Temporal lobe (tissue), 2 donors: ENCODE results near the gene RPL37.

DNA sequence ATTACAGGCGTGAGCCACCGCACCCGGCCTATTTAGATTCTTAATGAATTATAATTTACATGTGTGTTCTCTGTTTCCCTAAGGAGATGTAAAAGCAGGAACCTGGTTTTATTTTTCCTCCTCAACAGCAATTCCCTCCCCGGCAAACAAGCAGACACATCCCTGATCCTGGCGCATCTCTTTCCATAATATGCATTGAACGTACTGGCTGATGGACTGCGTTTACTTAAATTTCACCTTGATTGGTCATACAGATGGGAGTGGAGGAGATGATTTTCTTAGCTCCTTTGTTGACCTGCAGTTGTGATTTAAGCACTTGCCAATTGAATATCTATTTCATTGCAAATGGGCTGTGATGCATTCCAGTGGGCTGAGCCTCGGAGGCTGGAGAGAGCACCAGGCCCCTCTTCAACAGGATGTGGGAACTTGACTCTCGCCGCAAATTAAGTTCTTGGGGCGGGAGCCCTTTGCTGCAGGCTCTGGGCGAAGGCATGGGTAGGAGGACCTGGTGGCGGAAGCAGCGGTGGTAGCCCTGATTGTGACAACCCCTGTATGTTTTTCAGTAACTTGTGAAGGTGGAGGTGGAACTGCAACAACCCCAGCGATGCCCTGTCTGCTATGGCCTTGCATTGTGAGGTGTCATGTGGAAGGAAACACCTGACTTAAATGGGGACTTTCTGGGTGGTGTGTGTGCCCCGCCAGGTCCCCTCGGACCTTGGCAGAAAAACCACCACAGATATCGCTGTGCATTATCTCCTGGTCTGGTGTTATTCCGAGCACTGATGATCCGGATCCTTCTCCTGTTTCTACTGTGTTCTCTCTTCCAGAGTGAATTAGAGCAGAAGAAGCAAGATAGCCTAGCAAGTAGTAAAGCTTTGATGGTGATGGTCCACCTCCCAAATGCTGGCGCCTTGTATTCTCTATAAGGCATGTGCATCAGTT is 9.5 kb downstream of the FYB1 start:
- RAMPAGE, long total RNA = no peak

DNA sequence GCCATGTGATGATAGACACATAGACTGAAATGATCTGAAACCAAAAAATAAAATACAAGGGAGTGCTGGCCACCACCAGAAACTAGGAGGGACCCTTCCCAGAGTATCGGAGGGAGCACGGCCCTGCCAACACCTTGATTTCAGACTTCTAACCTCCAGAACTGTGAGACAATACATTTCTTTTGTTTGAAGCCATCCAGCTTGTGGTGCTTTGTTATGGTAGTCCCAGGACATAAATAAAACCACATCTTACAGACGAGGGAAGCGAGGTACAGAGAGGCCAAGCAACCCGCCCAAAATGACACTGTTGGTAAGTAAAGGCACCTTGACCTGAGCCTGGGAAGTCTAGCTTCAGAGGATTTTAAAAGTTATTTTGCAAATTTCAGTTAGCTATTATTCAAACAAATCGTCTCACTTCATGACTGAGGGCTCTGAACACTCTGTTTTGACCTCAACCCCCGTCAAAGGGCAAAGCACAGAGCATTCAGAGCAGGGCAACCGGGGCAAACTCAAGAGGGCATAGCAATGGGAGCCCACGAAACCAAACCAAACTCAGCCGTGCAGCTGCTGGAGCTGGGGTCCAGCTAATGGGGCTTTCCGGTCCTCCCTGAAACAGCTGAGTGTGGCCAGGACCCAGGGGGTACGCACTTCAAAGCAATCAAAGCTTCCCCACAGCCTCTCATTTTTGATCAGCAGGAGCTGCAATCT is 1.8 kb downstream of the C9 start:
- RAMPAGE, long total RNA = no peak

- RAMPAGE, long total RNA = no peak
These were observed 29.9 kb downstream of the DAB2 start for GRCh38 chr5:39394762-39395344.

- RAMPAGE, long total RNA = no peak
These were observed 9.7 kb downstream of the DAB2 start for GRCh38 chr5:39415021-39415546.

- RAMPAGE, long total RNA = no peak
These were observed 118.5 kb upstream of the DAB2 start for GRCh38 chr5:39543176-39543831.

DNA sequence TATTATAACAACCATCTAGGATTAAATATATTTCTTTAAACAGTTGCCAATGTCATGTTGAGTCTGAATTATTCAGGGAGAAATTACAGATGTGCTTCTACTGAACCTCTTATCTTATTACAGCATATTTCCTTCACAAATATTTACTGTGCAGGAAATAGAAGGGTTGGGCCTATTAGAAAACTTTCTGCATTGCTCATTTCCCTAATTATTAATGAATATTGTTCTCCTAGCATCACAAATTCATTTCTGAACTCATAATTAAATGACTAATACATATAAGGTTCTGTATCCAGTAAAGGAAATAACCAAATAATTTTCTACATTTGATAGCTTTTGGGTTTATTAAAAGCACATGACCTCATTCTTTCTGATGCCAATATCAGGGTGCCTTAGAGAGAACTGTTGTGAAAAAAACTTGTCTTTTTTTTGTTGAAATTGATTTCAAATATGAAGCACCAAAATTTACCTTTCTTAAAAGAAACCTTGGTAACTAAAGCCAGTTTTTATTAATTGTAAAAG is 476.8 kb upstream of the PTGER4 start:
- RAMPAGE, long total RNA = no peak

GRCh38 chr5:40386340-40386815 is 293.3 kb upstream of the PTGER4 start:
- RAMPAGE, long total RNA = no peak

DNA sequence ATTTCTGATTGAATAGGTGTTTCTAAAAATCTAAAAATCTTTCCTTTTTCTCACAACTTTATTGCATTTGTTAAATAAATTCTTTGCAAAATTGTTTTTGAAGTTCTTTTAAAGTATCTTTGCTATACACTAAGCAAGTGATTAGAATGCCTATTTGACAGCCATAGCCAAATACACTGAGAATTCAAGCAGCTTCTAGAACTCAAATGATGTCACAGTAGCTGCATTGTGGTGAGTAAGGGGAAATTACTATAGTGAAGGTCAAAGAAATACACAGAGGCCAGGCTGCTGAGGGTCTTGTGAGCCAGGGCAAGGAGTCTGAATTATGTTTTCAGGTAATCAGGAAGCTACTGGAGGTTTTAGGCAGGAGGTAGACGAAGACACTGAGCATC is 291.0 kb upstream of the PTGER4 start:
- RAMPAGE, long total RNA = no peak

DNA sequence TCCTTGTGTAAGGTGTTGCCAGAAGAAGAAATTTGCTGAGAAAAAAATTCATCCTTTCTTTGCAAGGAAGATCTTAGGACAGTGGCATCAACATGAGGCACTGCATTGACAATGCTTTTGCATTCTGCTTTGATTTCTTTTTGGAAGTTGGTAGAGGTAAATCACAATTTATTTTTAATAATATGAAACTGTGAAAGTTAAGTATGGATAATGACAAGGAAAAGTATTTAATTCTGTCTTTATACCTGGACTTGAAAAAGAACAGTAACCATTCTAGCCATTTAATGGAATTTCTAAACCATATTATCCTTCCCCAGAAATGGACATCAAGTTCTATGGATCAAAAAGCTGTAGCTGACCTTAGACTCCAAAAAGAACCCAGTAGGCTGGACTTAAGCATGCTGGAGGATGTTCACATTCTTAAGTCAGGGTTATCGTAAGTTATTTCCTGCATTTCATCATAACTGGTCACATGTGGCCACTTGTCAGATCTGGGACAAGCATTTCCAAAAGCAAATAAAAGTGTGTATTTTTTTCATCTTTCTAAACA is 274.7 kb upstream of the PTGER4 start:
- RAMPAGE, long total RNA = no peak

- RAMPAGE, long total RNA = no peak
These were observed 268.6 kb upstream of the PTGER4 start for GRCh38 chr5:40410992-40411657.

GRCh38 chr5:40566190-40566596 is 113.5 kb upstream of the PTGER4 start:
- RAMPAGE, long total RNA = no peak

GRCh38 chr5:40584223-40584600 is 95.5 kb upstream of the PTGER4 start:
- RAMPAGE, long total RNA = no peak

- RAMPAGE, long total RNA = no peak
These were observed 7.4 kb upstream of the PTGER4 start for GRCh38 chr5:40672203-40672853.

- RAMPAGE, long total RNA = no peak
These were observed 1.9 kb downstream of the PTGER4 start for GRCh38 chr5:40681244-40682304.

DNA sequence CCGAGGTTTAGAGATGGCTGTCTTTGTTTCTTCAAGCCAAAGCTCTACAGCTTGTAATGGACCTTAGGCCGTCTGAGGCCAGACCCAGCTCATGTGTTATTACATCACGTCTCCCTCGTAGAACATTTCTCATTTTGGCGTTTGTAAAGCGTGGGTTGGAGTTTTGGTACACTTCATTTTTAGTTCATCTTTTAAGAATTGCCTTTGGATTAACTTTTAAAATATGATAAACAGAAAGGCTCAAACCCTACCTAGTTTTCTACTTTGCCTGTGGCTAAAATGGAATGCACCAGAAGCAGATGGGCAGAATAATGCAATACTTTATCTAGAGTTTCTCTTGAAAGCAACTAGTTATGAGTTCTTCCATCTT is 3.0 kb downstream of the PTGER4 start:
- RAMPAGE, long total RNA = no peak

DNA sequence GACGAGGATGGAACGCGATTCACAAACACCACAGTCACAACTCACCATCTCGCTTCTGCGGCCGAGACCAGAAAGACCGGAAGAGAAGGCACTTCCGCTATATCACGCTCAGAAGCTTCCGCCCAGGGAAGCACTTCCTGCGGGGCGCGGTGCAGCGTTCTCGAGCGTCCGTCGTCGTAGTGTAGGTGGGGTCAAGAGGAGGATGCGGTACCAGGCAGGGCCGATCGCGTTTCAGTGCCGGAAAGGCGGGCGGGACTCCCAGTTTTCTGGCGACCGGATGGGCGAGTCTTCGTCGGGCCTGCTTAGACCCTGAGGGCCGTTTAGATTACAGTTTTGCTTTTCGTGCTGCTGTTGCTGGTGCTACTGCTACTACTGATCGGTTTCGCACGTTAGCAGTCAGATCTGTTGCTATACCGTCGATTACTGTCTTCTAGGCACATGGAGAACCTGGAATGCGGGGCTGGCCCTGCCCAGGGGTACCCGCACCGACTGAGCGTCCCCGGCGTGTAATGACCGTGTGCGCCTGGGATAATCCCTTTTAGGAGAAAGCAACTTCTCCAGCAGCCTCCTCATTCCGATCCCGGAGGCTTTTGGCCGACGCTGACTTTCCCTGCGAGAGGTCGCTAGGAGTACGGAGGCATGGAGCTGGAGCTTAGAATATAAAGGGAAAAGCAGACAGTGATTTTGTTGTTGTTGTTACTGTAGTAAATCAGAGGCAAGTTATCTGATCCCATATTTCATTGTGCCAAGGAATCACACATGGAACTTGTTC is at the start of gene RPL37:
Gene RPL37, minus strand, starts transcription at position 85 of the 772 bp plus-strand sequence.
- RAMPAGE, long total RNA = start-site peak on the minus strand centred at position 71 of the sequence, 31 bp wide, 6,652 and 72 reads in 2 replicates

- RAMPAGE, long total RNA = no peak
These were observed 99.4 kb upstream of the C6 start for GRCh38 chr5:41312507-41313344.

DNA sequence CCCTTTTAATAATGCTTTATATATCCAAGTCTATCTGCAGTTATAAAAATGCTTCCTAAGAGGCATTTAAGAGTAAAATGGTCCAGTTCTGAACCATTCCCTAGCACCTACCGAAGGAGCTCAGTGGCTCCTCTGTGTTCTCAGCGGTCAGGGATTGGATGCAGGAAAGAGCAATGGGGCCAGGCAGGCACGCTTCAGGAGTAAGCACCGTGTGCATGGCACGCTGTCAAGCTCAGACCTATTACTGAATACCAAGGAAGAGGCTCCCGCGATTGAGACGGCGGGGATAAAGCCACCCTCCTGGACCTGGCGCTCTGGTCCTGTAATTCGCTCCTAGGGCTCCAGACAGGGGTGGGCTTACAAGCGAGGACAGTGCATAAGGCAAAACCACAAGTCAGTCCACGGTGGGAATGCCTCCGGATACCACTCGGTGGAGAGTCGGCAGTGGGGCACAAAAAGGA is 1.1 kb downstream of the OXCT1 start:
- RAMPAGE, long total RNA = no peak

GRCh38 chr5:41916919-41917195 is 8.2 kb upstream of the FBXO4 start:
- RAMPAGE, long total RNA = no peak

GRCh38 chr5:42179654-42179932 is 243.6 kb upstream of the GHR start:
- RAMPAGE, long total RNA = no peak